ENCODE measurements around the gene GOLGA8T.

- PRO-cap: no peak
Measured at GRCh38 chr15:28789503-28790445, 58.7 kb downstream of the GOLGA6L7 start.

DNA sequence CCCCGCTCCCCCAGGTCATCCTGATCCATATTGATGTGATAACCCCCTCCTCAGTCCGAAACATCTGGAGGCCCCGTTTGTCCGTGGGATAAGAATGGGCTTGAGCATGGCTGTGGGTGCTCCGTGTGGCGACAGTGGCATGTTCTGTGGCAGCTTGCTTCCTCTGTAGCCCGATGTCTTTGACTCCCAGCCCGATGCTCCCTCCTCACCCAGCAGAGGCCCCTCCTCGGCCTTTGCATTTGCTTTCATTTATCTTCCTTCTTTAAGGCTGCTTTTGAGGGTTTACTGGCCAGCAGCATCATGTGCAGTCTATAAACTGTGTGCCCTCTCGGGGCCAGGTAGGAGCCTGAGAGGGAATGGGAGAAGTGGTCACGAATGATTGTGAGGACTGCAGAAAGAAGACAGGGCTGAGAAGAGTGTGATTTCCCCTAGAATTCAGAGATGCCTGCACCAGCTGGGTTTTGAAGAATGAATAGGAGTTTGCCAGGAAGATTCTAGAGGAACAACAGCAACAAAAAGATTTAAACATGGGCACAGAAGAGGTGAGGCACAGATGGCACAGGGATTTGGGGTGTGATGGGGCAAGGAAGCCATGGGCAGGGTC is 34.1 kb downstream of the APBA2 start:
- PRO-cap: no peak

DNA sequence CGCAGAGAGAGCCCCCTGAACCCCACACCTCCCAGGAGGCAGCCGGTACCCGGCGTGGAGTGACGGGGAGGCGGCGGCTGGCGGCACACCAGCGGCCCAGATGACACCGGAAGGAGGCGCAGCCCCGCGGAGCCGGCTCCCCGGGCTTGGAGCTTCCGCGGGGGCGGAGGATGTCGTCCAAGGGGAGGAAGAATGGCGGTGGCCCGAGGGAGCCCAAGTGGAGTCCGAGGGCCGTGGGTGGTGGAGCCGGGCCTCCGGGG is 166.2 kb downstream of the NSMCE3 start:
- PRO-cap: no peak

- PRO-cap: no peak
Measured at GRCh38 chr15:29268099-29268937, 1.3 kb downstream of the NSMCE3 start.

DNA sequence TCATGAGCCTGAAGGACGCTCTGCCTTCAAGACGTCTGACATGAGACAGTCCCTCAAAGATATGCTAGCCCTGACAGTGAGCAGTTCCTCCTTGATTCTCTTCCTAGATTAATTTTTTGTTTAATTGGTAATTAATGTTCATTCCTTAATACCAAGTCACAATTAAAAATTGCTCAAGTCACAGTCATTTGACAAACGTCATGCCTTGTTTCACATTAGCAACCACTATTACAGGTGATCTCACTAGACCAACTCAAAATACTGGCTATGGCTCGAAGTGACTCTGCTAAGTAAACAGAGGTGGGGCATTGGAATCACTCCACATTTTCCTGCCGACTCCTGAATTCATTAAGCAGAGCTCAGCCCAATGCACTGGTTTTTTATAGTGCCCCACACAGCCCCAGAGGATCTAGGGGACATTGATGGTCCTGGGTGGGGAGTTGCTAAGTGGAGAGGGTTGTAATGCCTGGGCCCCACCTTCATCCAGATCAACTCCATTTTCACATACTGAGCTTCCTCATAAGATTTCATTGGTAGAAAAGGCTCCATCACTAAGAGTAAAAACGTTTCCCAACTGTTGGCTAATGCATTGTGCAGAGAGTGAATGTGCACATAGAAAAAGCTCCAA is 100.0 kb downstream of the ENTREP2 start:
- PRO-cap: no peak

DNA sequence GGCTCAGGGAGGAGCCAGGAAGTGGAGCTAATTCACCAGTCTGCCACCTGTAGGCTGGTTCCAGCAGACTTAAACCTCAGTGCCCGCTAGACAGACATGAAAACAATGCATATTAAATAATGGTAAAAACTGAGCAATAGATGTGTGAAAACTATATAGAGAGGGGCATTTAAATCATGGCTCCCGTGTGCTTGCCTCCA is 1.9 kb downstream of the ENTREP2 start:
- PRO-cap: no peak

DNA sequence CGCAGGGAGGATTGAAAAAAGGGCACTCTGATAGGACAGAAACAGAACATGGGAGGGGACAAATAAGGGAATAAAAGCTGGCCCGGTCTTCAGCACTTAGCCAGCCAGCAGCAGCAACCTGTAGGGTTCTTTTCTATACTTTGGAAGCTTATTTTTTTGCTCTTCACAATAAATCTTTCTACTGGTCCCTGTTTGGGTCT is 115.8 kb upstream of the ENTREP2 start:
- PRO-cap: no peak

- PRO-cap: no peak
Measured at GRCh38 chr15:29687811-29688603, 117.2 kb upstream of the ENTREP2 start.

DNA sequence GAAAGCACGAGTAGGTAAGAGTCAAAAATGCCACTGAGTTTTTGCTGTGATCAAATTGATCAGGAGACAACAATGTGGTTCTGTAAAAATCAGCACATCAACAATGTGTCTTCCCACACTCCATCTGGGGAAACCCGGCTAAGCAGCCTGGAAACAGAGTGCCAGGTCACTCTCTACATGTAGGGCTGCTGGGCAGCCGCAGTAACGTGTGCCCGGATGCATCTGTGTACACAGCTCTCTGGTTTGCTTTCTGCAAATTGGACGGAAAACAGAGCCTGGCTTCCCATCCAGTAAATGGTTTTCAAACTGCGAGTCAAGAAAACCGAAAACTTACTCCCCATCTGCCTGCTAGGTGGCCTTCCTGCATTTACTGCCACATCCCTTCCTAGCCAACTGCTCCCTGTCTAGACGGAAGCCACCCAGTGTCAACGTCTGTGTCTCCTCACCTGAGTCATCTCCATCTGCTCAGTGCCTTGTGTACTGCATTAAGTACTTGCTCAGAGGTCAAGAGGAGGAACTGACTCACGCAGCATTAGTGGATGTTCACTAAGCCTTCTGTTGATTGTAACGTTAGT is 124.1 kb downstream of the TJP1 start:
- PRO-cap: no peak

- PRO-cap: no peak
Measured at GRCh38 chr15:29925302-29925812, 103.1 kb upstream of the TJP1 start.

GRCh38 chr15:30134893-30135146 is at the start of gene GOLGA8T:
GOLGA8T (plus strand) TSS chr15:30135051.
- PRO-cap: no peak

- PRO-cap: no peak
Measured at GRCh38 chr15:30922387-30923138, 18.8 kb downstream of the FAN1 start.

DNA sequence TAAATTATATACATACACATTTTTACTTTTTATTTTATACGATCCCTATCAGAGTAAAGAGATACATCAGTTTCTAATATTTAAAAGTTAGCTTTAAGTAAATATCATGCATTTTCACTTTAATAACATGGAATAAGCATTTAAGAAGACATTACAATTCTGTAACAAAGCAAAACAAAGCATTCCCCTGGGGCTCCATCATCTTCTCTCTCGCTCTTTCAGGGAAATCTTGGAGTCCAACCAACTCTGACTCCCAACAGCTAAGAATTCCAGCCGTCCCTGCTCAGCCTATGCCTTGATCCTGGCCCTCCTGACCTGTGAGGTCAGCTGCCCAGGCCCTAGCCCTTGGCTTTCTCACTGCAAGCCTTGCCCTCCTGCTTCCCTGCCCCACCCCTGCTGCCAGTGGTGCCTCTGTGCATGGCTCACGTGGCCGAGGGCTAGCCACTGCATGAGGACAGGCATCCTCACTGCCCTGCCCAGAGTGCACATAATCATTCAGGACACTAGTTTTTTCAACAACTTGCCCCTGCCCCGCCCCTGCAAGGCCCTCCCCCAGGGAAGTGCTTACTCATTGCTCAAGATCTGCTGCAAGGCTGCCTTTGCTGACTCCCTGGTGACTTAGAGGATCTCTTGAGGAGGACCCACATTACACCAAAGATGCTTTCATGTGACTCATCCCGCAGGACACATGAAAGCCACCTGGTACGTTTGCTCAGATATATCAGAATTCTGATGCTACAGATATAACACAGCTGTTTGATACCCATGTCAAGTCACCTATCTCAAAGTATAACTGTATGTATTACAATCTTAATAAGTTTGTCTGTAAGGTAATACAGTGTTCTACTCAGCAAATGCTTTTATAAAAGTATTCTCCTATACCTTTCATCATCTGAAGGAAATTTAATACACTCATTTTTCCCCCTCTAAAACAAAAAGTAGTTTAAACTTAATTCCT is 37.5 kb downstream of the MTMR10 start:
- PRO-cap: no peak

DNA sequence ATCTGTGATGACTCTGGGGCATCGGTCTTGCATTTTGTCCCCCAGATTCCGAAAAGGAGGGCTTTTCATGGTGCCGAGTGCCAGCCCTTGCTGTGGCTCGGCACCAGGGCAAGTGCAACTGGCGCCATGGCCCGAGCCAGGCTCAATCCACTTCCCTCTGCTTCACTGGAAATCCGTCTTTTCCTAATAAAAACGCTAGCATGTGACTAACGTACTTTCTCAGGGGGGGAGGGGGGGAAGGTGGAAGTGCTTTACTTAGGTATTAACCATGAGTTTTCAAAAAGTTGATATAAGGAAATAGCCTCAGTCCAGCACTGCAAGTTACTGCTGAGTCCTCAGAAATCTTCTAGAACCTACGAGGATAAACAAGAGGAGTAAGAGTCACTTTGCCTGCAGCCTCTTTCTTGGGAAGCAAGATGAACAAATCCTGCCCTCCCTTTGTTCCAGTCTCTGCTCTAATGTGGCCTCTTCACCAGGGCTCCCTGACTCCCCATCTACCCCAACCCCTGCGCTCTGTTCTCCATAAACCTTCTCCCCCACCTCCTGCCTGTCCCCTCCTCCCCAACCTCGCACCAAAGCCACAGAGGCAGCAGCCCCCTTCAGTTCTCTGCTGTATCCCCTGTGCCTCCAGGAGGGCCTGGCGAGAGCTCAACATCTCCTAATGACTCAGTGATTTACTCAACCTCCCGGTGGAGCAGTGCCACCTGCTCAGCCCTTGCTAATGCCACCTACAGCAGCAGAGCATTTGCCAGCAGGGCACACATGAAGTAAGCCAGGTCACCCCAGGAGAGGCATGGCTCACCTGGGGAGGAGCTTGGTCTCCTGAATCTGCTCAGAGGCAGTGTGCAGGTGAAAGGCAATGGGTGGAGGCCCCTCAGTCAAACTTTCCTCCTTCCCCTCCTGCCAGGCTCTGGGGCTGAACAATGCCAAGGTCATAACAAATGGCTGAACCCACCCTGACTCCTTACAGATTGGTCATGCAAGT is 20.1 kb downstream of the TRPM1 start:
- PRO-cap: no peak

DNA sequence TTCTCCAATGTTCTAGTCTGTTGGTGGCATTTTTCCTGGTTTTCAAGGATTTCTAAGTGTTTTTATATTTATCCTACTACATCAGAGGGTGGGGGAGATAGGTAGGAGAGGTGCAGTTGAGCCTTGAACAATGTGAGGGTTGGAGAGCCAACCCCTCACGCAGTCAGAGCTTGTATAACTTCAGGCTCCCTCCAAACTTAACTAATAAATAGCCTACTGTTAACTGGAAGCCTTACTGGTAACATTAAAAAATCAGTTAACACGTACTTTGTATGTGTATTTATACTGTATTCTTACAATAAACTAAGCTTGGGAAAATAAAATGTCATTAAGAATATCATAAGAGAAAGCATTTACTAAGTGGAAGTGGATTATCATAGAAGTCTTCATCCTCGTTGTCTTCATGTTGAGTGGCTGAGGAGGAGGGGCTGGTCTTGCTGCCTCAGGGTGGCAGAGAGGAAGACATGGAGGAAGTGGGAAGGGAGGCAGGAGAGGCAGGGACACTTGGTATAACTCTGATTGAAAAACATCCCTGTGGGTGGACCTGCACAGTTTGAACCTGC is 104.1 kb upstream of the KLF13 start:
- PRO-cap: no peak

DNA sequence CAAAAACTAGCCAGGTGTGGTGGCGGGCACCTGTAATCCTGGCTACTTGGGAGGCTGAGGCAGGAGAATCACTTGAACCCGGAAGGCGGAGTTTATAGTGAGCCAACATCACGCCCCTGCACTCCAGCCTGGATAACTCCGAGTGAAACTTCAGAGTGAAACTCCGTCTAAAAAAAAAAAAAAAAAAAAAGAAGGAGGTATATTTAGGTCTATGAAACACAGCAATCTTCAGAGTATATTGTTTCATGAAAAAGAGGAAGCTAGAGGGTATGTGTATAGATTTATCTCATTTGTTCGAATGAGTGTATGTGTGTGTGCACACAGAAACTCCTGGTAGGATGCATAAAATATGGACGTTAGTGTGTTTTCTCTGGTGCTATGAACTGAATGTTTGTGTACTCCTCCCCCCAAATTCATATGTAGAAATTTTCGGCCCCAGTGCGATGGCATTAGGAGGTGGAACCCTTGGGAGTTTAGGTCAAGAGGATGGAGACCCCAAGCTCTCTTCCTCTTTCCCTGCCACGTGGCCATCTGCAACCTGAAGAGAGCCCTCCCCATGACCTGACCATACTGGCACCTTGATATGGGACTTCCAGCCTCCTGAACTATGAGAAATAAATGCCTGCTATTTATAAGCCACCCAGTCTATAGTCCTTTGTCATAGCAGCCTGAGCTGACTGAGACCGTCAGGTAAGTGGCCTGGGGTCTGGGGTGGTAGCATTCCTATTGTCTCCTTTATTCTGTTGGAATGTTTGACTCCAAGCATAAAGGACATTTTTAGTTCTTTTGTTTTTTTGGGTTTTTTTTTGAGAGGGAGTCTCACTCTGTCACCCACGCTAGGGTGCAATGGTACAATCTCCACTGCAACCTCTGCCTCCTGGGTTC is 98.5 kb upstream of the KLF13 start:
- PRO-cap: no peak

- PRO-cap: no peak
Measured at GRCh38 chr15:31236228-31237056, 90.2 kb upstream of the KLF13 start.

GRCh38 chr15:31272936-31273243 is 53.7 kb upstream of the KLF13 start:
- PRO-cap: no peak

DNA sequence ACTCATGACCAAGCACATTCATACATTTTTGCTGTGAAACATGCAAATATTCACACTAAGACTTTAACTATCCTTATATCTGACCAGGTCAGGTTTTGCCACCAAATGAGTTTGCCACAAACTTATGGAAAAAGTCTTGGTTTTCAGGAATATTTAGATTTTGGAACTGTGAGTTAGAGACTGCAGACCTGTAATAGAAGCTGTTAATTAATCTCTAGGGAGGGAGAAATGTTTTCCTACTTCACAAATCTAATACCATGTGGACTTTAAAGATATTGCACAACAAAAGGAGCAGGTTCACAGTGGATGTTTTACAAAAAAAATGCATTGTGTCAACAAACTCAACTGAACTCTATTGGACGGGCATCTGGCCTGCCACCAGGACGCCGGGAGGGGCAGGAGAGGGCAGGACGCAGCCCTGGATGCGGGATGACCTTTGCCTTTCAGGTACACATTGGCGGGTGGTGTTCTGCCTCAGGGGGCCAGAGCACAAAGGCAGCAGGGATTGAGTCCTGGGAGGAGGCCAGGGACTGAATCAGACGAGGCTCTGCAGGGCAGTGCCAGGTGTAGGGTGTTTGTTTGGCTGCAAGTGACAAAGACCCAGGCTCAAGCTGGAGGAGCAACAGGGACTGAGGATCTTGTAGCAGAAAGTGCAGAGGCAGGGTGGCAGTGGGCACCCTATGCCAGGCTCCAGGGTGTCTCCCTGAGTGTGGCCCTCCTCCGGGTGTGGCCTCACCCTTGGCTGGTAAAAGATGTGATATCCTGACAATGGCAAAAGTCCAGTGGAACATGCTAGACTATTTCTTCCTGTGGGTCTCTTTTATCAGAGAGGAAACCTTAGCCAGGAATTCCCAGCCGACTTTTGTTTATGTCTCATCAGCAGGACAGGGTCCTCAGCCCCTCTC is 30.0 kb upstream of the KLF13 start:
- PRO-cap: no peak

DNA sequence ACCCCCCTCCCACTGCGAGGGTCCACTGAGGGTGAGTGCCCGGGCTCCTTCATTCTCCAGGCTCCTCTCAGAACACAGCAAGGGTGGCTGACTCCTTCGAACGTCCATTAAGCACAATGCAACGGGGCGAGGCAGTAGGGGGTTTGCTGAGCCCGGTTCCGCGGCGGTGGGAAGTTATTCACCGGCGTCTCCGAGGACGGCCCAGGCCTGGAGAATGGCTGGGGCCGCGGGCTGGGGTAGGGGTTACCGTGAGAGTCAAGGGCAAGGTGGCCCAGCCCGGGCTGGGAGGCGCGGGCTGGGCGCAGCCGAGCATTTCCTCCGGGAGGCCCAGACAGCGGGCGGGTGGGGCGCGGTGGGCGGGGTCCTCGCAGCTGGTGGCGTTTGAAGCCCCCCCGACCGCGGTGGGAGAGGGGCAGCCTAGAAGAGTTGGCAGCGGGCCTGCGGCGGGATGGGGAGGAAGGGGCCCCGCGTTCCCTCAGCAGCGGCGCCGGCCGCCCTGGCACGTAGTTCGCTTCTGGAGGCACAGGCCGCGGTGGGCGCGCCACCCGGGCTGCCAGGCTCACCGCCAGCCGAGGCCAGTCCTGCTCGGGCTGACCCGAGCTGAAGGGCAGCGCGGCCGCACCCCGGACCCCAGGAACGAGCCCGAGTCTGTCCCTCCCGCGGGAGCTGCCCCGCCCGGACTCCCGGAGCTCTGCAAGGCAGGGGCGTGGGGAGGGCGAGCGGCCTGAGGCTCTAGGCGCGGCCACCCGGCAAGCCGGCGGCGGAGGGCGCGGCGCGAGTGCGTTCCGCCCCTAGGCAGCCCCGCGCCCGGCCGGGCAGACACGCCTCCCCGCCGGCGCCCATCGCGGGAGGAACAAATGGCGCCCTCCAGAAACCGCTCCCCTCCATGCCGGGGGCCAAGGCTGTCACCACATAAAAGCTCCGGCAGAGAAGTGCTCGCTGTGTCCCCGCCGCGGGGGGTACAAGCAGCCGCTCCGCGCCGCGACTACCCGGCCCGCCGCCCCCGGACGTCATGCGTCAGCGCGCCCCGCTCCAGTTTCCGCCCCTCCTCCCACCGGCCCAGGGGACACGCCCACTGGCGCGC is 829 bp upstream of the KLF13 start:
- PRO-cap: unidirectional peak, minus-strand start at position 683 of the sequence; bidirectional peak, plus-strand start outside the sequence, minus-strand start at position 992 of the sequence

Data from peritoneum (tissue), 1 donor.